ENCODE results near the gene MCUB.

DNA sequence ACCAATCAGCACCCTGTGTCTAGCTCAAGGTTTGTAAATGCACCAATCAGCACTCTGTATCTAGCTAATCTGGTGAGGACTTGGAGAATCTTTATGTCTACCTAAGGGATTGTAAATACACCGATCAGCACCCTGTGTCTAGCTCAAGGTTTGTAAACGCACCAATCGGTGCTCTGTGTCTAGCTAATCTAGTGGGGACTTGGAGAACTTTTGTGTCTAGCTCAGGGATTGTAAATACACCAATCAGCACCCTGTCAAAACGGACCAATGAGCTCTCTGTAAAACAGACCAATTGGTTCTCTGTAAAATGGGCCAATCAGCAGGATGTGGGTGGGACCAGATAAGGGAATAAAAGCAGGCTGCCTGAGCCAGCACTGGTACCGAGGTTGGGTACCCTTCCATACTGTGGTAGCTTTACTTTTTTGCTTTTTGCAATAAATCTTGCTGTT is 37.7 kb upstream of the DKK2 start:
- PRO-cap = no peak

GRCh38 chr4:107719242-107719851 is 687 bp downstream of the PAPSS1 start:
- PRO-cap = bidirectional peak, plus-strand start at chr4:107719808, minus-strand start at chr4:107719723

DNA sequence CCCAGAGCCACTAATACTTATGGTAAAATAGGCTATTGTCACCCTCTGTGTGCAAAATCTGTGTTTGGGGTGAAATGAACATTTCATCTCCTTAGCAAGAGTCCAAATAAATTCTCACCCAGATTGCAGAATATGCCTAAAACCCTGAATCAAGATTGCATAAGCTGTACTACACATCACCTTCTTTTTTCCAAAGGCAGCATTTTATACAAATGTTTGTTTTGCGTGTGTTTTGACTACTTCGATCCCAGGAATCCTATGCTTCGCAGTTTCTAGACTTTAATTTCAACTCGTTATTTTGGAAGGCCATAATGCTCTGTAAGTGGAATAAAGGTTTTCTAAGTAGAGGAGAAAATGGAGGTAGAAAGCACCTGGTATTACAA is 12.2 kb upstream of the HADH start:
- PRO-cap = no peak

- PRO-cap = no peak
Measured at GRCh38 chr4:107999790-108000341, 10.2 kb downstream of the HADH start.

GRCh38 chr4:108080783-108081106 is 88.0 kb downstream of the LEF1 start:
- PRO-cap = no peak

DNA sequence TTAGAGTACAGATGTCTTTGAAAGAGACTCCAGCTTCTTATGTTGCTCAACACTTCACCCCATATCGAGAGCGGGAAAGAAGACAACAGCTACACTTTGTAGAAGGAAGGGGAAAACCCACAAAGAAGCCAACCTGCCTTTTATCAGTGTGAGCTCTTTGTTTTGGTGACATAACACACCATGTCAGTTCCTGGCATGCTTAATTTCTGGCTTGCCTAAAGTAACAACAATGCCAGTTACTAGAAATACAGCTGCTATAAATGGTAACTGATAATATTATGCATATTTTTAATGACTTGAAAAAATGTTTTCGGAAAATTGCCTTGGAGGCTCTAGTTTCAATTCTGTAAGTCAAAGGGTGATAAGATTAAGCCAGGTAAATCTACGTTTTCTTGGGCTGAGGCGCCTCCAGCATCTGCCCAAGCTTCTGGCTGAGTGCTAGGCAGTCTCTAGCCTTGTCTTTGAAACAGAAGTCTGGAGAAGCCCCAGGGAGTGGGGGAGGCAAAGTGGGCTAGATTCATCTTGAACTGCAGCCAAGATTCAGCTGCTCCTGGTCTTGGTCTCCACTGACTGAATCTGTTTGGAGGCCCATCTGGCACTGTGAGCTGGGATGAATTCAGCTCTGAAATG is 187.0 kb upstream of the LEF1 start:
- PRO-cap = no peak

GRCh38 chr4:109495059-109495577 is 61.5 kb downstream of the SEC24B start:
- PRO-cap = no peak

DNA sequence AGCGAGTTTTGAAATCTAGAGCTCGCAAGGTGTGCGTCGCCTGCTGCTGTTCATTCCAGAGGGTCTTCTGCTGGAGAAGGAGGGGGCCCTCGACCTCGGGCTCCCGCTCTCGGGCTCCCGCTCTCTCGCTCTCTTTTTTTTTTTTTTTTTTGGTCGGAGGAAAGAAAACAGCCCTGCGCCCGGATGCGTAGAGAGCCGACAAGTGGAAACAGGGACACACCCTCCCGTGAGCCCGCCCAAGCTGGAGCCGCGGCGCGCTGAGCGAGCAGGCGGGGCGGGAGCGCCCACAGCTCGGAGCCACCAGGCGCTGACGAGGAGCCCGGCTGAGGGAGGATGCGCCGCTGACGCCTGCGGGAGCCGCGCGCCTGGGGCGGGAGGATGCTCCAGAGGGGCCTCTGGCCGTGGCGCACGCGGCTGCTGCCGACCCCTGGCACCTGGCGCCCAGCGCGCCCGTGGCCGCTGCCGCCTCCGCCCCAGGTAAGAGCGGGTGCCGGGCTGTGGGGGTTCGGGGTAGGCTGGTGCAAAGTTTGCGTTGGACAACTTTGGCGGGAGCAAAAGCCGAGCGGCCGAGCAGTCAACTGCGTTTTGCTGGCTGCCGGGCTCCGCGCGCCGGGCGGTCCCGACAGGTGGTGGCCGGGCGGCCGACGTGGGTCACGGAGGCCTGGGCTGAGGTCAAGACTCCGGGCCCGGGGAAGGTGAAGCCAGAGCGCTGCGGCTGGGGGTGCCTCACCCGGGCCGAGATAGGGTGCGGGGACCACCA is at the start of gene MCUB:
Gene MCUB (plus strand): TSS at position 287 of the 760 bp plus-strand sequence.
- PRO-cap = bidirectional peak, plus-strand start at position 188 of the sequence, minus-strand start at position 69 of the sequence

DNA sequence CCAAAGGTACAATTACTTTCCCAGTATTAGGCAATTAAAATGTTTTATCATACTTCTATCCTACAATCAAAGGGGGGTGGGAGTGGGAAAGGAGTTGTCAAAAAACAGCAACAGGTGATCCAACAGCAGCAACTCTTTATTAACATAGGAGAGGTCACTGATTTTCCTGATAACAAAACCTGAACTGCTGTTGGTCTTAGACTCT is 132.5 kb downstream of the ELOVL6 start:
- PRO-cap = no peak

DNA sequence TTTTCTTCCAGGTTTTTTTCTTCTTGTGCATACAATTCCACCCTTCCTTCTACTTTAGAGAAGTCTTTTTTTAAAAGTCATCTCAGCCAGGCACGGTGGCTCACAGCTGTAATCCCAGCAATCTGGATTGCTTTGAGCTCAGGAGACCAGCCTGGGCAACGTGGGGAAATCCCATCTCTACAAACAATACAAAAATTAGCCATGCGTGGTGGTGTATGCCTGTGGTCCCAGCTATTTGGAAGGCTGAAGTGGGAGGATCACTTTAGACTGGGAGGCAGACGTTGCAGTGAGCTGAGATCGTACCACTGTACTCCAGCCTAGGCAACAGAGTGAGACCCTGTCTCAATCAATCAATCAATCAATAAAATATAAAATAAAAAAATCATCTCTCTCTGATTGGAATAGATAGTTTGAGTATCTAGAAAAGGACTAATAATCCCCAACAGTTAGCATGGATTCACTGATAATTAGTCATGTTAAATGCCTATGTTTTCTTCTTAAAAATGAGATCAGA is 14.7 kb downstream of the ELOVL6 start:
- PRO-cap = no peak

DNA sequence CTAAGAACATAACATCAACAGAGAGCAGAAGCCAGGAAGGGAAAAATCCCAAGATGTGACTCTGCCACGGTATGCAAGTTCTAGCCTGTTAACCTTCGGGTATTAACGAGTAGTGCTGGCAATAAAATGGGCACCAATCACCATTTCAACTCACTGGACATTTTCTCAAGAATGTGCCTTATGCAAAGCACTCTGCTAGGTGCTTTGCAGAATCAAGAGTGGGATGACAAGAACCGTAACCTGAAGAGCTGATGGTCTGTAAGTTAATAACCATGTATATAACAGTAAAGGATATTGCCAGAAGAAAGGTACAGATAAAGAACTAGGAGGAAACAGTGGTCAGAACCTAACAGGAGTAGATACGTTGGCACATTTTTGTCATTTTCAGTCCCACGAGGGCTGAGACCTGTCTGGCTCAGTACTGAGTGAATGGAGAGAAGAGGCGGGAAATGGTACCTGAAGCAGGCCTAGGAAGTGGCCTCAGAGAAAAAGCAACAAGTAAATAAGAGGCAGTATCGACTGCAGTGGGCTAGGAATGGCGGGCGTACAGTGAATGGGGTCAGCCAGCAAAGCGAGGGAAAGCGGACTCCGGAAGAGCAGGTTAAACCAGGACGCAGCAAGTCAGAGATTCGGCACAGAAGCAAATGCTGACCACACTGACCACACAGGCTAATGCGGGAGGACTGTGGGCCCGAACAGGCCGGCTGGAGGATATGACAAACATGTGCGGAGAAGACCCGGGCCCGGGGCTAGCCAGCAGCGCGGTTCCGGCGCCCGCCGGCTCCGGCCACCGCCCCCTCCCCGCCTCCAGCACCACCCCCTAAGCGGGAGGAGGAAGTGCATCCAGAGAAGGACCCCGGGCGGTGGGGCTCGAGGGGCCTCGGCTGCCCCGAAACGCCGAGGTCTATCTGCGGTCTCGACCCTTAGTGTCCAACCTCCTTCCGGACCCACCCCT is 2.5 kb downstream of the ELOVL6 start:
- PRO-cap = bidirectional peak, plus-strand start at position 512 of the sequence, minus-strand start at position 555 of the sequence; bidirectional peak, plus-strand start at position 672 of the sequence, minus-strand start at position 724 of the sequence; bidirectional peak, plus-strand start at position 875 of the sequence, minus-strand start outside the sequence

- PRO-cap = no peak
Measured at GRCh38 chr4:110198163-110198278, 394 bp downstream of the ELOVL6 start.

- PRO-cap = no peak
Measured at GRCh38 chr4:112257198-112257397, 25.5 kb downstream of the AP1AR start.

DNA sequence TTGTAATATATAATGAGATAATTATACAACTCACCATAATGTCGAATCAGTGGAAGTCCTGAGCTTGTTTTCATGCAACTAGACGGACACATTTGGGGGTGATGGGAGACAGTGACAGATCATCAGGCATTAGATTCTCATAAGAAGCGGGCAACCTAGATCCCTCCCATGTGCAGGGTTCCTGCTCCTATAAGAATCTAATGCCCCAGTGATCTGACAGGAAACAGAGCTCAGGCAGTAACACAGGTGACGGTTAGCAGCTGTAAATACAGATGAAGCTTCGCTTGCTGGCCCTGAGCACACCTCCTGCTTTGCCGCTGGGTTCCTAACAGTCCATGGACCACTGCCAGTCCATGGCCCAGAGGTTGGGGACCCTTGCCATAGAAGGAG is 1.5 kb upstream of the TIFA start:
- PRO-cap = no peak

DNA sequence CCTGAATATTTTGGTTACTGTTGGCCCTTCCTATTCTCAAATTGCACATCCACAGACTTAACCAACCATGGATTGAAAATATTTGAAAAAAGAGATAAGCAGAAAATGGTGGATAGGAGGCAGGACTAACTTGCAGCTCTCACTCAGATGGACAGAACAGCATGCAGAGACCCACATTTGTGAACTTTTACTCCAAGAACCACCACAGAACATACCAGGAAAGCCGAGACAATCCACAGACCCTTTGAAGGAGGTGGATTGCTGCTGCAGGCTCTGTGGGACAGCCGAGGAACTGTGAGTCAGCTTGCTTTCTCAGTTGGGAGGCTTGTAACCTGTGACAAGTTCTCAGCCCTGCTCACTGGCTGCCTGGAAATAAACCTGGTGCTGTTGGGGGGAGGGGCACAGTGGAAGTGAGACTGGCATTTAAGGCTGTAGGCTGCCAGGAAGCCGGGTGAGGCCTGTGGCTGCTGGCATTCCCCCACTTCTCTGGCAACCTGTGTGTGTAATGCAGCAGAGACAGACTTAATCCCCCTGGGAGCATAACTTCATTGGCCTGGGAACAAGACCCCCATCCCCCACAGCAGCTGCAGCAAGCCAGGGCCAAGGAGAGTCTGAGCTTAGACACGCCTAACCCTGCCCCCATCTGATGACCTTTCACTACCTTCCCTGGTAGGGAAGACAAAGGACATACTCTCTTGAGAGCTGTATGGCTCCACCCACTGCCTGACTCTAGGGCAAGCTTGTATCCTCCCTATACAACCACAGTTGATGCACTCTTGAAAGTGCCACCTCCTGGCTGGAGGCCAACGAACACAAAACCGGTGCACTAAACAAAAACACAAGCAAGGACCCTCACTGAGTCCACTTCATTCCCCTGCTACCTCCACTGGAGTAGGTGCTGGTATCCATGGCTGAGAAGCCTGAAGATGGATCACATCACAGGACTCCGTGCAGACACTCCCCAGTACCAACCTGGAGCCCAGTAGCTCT is 64.1 kb downstream of the ALPK1 start:
- PRO-cap = no peak

DNA sequence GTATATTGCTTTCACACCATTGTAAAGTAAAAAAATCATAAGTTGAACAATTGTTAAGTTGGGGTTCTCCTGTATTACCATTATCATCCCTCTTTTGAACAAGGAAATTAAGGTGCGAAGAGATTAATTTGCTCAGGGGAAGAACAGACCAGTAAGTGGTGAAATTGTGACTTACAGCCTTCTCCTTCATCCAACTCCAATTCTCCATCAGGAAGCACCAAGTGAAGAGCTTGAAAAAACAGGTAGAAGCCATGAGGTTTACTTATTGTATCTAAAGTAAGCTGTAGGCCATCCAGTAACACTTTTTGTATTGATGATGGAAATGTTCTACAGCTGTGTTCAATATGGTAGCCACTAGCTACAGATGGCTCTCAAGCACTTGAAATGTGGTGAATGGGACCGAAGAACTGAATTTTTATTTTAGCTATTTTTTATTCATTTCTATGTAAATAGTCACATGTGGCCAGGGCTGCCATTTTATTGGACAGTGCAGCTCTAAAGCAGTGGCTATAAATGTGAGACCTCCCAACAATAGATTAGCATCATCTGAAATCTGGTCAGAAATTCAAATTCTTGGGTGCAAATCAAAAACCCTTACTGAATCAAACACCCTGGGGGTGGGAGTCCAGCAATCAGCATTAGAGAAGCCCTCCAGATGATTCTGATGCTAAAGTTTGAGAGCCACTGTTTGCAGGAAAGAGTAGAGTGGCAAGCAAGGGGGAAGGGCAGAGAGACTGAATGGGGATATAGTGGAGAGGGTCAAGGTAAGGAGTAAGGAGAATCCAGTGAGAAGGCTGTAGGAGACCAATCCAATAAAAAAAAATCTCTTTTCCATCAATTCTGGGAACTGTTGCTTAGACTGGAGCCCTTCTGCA is 87.1 kb downstream of the ALPK1 start:
- PRO-cap = no peak

DNA sequence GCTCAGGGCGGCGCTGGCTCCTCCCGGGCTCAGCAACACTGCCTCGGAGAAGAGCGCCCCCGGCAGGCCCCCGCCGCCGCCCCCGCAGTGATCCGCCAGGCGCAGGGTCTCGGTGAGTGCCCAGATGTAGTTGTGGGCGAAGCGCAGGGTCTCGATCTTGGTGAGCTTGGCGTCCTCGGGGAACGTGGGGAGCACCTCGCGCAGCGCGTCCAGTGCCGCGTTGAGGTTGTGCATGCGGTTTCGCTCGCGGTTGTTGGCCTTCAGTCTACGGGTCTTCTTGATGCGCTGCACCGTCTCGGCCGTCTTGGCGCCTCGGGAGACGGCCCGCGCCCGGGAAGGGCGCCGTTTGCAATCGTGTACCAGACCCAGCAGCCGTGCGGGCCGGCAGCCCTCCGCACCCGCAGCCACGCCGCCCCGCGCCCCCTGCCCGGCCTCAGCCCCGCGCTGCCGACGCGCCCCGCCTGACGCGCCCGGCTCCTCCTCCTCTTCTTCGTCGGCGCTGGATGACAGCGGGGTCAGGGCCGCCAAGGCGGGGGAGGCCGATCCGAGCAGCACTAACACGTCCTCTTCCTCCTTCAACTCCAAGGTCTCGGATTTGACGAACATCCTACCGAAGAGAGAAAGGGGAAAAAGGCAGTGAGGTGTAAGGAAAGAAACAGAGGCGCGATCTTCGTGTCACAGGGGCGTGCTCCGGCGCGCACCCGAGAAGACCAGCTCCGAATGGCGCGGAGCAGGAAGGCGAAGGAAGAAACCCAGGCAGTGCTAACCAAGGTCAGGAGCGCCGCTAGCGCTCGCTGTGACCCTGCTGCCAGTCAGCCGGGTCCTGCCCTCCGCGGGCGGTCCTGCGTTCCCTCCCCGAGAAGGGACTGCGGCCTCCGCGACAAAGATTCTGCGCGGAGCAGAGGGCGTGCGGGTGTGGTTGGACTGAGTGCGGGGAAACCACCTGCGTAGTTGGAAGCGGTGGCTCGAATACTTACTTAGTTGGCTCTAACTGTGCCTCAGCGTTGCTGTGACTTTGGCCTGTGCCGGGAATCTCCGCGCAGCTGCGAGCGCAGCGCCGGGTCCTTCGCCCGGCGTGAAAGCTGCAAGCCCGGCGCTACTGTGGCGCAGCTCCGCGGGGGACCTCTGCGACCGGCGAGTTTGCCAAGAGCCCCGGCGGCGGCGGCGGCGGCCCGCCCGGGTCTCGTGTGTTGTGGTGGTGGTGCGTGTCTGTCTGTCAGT is 700 bp downstream of the NEUROG2 start:
- PRO-cap = no peak

GRCh38 chr4:113035217-113035715 is 14.2 kb upstream of the ANK2 start:
- PRO-cap = no peak

- PRO-cap = no peak
Measured at GRCh38 chr4:113181674-113182055, 132.2 kb downstream of the ANK2 start.

- PRO-cap = no peak
Measured at GRCh38 chr4:113369482-113369851, 320.0 kb downstream of the ANK2 start.

Data from progenitor cell of endocrine pancreas (in vitro differentiated cells).